Metanephros (tissue), 2 donors: ENCODE measurements around a stretch of chr10.

GRCh38 chr10:133519660-133520957, 7.1 kb upstream of the CYP2E1 start:
- RAMPAGE, long total RNA = no peak

- RAMPAGE, long total RNA = no peak
These were observed 9.8 kb downstream of the CYP2E1 start for GRCh38 chr10:133536878-133537487.

GRCh38 chr10:133648993-133649389, 22.4 kb upstream of the FRG2B start:
- RAMPAGE, long total RNA = no peak